Endometrial microvascular endothelial cells (primary cell): ENCODE measurements around a stretch of chr9.

- RAMPAGE, long total RNA: no peak
These were observed 35.5 kb downstream of the RLN2 start for GRCh38 chr9:5268990-5269462.

- RAMPAGE, long total RNA: no peak
These were observed 3.0 kb downstream of the RLN1 start for GRCh38 chr9:5336663-5337157.

DNA sequence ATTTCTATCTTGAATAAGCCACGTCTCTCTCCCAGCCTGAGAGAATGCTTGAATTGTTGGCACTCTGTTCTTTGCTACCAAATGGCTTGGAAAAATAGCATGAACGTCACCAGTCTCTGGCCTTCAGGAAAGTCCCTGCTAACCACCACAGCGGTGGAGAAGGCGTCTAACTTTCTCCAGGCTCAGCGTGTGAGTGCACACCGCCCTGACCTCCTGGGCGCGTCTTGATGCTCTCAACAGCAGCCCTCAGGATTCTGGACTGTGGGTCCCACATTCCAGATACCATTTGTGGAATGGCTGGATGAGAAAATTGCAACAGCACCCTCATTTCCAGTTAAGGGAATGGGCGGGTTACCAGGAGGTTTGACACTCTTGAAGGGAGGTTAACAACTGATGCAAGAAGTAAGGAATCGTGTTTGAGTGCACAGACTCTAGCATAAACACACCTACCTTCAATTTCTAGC, 597 bp upstream of the PLGRKT start:
- RAMPAGE, long total RNA: no peak

DNA sequence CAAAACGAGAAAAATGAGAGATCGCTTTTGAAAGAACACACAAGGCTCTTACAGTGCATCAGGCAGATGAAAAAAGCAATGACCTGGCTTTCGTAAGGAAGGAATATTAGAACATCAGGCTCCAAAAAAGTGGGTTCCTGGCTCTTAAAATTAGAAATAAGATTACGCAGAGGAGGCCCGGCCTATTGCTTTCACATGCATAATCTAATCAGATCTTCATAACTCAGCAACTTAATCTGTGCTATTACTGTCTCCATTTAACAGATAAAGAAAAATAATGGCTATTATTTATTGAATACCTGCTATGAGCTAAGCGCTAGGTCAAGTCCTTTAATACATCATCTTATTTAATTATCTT, 384 bp upstream of the ERMP1 start:
- RAMPAGE, long total RNA: no peak

DNA sequence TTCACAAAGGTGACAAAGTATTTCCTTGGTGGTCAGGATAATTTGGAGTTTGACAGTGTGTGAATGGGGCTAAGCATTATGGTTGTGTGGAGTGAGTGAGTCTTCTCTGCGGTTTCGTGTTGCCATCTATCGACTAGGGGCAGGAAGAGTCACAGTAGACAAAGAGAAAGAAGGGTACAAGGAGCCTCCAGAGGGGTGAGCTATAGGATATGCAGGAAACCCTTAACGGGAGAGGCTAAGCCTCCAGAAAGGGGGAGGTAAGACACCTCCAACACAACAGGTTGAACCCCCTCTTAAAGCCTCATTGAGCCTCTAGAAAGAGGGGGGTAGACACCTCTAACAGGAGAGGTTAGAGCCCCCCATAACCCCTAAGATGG, 64.0 kb upstream of the RANBP6 start:
- RAMPAGE, long total RNA: no peak

- RAMPAGE, long total RNA: no peak
These were observed 72.7 kb downstream of the UHRF2 start for GRCh38 chr9:6485565-6486274.

GRCh38 chr9:6672032-6672711, 26.6 kb upstream of the GLDC start:
- RAMPAGE, long total RNA: no peak

- RAMPAGE, long total RNA: no peak
These were observed 44.4 kb upstream of the GLDC start for GRCh38 chr9:6689773-6690579.

DNA sequence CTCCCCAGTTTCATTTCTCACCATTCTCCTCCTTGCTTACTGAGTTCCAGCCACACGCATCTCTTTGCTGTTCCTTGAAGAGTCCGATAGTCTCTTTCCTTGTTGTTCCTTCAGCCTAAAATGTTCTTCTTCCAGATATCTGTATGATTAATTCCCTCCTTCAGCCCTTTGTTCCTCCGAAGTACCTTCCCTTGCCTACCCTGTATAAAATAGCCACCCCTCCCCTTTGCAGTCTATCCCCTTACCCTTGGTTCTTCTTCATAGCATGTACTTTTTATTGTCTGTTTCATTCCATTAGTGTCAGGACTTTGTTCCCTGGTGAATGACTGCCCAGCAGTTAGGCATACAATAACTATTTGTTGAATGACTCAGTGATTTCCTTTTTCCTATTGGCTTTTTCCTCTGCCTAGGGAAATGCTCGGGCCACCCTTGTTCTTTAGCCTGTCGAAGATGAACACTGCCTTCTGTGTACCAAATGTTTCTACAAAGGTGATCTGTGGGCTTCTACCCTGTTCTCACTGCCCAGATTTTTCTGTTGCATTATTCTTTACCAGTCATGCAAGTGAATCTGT, 30.3 kb downstream of the KDM4C start:
- RAMPAGE, long total RNA: no peak

- RAMPAGE, long total RNA: no peak
These were observed 228.4 kb downstream of the KDM4C start for GRCh38 chr9:6986072-6986661.

- RAMPAGE, long total RNA: no peak
These were observed 321.5 kb downstream of the DMAC1 start for GRCh38 chr9:7478124-7478477.

DNA sequence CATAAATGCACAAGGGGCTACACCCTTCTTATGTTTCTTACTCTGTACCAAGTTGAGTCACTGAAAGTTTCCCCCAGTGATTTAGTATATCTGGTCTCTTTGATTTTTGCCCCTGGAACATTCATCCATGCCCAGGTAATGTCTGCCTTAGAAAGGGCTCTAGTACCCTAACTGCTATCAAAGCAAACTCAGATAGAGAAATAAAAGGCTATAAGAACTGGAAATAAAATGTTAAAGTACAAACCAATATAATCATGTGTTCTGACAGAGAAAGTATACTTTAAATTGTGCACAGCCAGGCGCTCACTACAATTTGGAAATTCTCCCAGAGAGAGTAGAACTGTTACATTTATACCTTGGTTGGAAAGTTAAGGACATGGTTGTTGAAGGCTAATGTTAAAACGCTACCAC, 1022.6 kb upstream of the DMAC1 start:
- RAMPAGE, long total RNA: no peak

DNA sequence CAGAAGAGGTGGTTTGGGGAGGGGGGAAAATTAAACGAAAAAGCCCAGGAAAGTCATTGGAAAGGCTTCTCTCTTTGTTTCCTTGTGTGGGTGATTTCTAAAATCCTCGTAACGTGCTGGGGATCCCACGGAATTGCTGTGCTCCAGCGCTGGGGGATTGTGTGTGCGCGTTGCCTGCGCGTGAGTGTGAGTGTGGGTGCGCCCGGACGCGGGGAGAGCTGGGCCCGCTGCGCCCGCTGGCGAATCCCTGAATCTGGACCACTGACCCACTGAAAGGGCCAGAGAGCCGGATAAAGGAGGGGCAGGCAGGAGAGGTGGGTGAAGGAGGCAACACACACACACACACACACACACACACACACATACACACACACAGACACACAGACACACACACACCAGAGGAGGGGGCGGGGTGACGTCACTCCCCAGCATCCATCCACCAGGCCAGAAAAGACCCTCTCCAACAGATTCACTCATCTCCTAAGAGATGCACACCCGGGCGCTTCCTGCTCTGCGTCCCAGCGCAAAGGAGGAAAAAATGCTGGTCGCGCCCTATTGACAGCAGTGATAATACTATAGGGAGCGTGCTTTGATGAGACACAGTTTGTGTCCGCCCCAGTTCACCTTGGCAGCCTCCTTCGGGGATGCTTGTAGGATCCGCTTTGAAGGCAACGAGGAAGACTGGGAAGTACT, 1059.0 kb upstream of the DMAC1 start:
- RAMPAGE, long total RNA: no peak

DNA sequence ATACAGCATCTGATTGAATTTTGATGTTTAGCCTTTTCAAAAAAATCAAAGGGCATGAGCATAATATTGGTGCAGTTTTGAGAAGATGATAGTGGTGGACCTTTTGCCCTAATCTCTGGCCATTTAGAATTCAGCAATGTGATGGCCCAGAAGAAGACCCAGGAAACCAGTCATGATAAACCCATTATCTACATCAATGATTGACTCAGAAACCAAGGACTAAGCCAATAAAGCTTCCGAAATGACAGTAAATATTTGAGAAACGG, 1158.7 kb upstream of the DMAC1 start:
- RAMPAGE, long total RNA: no peak

DNA sequence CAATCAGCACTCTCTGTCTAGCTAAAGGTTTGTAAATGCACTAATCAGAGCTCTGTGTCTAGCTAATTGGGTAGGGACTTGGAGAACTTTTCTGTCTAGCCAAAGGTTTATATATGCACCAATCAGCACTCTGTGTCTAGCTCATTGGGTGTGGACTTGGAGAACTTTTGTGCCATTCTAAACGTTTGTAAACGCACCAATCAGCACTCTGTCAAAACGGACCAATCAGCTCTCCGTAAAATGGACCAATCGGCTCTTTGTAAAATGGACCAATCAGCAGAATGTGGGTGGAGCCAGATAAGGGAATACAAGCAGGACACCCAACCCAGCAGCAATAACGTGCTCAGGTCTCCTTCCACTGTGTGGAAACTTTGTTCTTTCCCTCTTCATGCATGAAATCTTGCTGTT, 298.6 kb upstream of the PTPRD start:
- RAMPAGE, long total RNA: no peak

GRCh38 chr9:12923389-12923789, 148.6 kb downstream of the LURAP1L start:
- RAMPAGE, long total RNA: no peak

- RAMPAGE, long total RNA: no peak
These were observed 159.6 kb downstream of the LURAP1L start for GRCh38 chr9:12934406-12934743.

- RAMPAGE, long total RNA: no peak
These were observed 208.9 kb downstream of the MPDZ start for GRCh38 chr9:13070445-13071097.

DNA sequence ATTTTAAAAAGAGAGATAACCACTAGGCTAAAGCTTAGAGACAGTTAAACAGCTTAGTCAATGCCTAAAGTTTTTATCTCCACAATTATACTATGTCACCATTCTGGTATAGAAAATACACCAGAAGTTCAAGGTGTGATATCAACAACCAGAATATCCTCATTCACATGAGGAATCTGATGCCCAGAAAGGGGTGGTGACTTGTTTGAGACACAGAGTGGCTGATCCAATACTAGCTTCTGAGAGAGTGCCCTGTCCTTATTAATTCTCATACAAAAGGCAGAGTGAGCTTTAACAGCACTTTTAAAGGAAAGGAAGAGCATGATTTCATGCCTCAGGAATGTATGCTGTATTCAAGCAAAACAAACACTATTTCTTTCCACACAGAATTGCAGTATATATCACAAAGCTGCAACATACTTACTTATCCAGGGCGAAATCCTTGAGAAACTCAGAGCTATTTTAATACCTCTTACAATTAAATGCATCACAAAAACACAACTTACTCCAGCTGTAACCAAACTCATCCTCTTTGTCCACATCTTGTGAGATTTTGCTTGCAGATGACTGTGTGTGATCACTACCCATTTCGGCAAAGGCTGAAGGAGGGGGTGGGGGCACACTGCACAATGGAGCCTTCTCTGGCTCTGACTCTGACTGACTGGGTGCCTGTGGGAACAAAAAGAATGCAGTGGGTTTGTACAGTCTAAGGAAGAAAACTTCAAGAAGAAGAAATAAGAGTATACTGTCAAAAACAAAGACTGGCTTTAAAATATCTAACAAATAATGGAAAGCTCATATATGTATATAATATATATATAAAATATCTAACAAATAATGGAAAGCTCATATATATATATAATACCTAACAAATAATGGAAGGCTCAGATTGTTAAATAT, 139.8 kb downstream of the MPDZ start:
- RAMPAGE, long total RNA: no peak

- RAMPAGE, long total RNA: no peak
These were observed 104.6 kb downstream of the MPDZ start for GRCh38 chr9:13174876-13175276.